Hematopoietic multipotent progenitor cell (in vitro differentiated cells): ENCODE measurements around a stretch of chr14.

- CAGE, long polyA plus RNA: no peak
Observed at GRCh38 chr14:54772949-54773996, 129.4 kb downstream of the GCH1 start.

DNA sequence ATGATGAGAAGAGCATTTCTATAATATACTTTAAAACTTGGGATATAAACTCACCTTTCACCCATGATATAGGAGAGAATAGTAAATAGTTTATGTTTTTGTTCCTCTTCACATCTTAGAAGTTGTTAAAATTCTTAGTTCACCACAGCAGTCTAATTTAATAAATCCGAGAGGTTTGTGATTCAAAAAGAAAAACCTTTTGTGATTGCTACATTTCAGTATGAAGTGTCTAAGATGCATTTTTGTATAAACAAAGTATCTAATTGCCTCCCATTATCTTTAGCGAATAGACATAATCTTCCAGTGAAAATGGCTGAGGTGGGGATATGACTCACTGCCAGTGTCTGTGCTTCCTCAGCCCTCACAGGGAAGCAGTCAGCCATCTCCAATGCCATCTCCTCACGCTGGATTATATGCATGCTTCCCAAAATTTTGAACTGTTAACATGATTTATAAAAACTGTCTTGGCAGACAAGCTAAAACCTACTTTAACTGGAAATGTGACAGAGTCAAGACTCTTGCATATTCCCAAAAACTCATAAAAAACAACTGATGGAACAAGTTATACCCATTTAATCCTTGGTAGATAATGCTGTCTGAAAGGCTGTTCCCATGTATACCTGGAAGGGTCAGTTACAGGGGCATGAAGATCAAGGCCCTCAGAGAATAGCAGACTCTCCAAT, 7.6 kb downstream of the GCH1 start:
- CAGE, long polyA plus RNA: no peak

- CAGE, long polyA plus RNA: no peak
Observed at GRCh38 chr14:54901382-54901992, 1.1 kb downstream of the GCH1 start.

DNA sequence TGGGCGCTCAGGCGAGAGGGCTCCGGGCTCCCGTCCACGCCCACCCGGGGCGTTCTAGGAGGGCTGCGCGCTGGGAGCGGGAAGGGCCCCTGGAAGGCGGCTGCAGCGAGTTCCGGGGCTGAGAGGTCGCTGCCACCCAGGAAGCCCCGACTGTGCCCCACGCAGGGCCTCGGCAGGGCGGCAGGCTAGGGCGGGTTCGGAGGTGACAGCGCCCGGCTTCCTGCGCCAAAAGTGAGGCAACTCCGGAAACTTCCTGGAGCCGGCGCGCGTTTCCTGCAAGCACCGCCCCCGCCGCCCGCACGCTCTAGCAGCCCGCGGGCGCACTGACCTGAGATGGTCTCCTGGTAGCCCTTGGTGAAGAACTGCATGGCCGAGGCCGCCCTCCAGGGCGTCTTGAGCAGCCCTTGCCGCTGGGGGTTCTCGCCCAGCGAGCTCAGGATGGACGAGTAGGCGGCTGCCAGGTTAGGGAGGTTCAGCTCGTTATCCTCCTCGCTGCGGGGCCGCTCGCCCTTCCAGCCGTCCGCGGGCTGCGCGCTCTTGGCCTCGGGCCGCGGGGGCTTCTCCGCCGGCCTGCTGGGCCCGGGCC, 540 bp downstream of the GCH1 start:
- CAGE, long polyA plus RNA: no peak

- CAGE, long polyA plus RNA: no peak
Observed at GRCh38 chr14:55054124-55054548, 2.7 kb downstream of the MAPK1IP1L start.

DNA sequence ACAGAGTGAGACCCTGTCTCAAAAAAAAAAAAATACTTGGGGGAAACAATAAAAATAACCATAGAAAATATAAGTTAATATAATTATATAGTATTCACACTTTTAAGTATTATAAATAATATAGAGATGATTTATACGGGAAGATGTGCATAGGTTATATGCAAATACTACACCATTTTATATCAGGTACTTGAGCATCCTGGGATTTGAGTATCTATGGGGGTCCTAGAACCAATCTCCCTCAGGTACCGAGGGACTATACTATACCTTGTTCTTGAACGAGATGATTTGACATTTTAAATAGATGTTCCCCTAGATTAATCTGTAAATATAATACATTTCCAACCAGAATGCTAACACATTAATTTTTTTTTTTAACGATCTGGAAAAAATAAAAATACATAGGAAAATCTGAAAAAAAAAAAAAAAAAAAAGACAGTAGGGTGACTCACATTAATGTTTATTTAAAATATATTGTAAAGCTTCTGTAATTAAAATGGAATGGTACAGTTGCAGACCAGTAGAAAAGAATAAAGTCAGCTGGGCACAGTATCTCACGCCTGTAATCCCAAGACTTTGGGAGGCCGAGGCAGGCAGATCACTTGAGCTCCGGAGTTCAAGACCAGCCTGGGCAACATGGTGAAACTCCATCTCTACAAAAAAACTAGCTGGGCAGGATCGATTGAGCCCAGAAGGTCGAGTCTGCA, 7.5 kb downstream of the MAPK1IP1L start:
- CAGE, long polyA plus RNA: no peak

GRCh38 chr14:55115347-55115740, 13.7 kb upstream of the LGALS3 start:
- CAGE, long polyA plus RNA: no peak

GRCh38 chr14:55117641-55118352, 11.3 kb upstream of the LGALS3 start:
- CAGE, long polyA plus RNA: no peak

DNA sequence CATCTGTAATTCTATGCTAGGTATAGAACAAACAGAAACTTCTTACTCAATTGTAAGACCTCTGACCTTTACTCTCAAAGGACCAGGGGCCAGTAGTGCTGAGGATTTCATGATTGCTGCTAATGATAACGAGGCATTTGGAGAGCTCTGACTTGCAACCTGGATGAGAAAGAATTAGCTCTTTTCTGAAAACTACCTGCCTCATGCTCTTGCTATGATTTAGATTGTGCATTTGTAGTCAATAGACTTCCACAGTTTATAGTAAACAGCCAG, 6.9 kb upstream of the LGALS3 start:
- CAGE, long polyA plus RNA: no peak

DNA sequence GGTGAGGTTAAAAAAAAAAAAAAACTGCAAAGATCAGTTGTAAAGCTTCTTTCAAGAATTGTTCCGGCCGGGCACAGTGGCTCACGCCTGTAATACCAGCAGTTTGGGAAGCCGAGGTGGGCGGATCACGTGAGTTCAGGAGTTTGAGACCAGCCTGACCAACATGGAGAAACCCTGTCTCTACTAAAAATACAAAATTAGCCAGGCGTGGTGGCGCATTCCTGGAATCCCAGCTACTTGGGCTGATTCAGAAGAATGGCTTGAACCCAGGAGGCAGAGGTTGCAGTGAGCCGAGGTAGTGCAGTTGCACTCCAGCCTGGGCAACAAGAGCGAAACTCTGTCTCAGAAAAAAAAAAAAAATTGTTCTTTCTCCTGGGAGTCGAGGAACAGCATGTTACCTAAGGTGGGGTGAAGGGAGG, 13.8 kb downstream of the FBXO34 start:
- CAGE, long polyA plus RNA: no peak

DNA sequence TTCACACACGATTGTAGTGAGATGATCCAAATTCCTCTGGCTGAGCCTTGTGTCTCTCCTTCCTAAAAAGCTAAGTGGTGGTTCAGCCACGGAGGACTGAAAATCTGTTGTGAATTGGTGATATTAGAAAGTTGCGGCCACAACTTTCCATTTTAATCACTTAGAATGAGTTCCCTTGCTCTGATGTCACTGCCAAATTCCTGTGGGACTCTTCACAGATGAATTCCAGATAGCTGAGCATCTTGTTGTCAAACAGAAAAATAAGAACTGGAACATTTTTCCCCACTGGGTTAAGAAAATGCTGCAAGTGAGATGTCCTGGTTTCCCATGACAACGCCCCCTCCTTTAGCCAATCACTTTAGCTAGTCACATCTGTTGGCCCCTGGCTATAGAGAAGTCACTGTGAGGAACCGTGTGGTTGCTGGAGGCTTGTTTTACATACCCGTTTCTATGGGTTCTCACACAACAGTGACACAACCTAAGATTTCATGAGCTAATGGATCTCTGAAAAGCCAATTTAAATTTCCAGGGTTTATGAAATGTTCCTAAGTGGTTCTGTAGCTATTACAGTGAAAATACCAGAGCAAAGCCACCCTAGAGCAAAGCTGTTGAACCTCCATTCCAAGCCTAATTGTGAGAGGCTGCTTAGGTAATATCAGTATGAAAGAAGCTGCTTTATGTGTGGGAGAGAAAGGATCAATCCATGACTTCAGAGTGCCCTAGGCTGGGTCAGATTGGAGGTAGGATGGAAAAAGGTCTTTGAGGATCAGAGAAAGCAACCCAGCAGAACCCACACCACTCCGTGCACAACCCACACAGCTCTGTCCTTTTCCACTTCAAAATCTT, 136.0 kb downstream of the KTN1 start:
- CAGE, long polyA plus RNA: no peak

DNA sequence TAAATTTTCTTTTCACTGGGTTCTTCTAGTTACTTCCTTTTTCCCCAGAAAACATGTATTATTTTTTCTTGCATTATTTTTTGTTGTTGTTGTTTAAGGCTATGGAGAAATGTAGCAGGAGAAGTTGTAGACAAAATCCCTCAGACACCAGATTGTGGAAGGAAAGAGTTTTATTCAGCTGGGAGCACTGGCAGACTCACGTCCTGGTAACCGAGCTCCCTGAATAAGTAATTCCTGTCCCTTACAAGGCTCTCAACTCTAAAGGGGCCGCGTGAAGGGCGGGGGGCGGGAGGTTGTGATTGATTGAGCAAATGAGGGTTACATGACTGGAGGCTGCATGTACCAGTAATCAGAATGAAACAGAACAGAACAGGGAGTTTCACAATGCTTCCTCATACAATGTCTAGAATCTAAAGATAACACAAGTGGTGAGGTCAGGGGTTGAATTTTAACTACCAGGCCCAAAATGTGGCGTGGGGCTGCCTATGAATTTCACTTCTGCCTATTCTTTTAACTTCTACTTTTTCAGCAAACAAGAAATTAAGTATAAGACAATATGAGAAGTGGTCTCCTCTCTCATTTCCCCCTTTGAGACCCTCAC, 239.5 kb downstream of the KTN1 start:
- CAGE, long polyA plus RNA: no peak

DNA sequence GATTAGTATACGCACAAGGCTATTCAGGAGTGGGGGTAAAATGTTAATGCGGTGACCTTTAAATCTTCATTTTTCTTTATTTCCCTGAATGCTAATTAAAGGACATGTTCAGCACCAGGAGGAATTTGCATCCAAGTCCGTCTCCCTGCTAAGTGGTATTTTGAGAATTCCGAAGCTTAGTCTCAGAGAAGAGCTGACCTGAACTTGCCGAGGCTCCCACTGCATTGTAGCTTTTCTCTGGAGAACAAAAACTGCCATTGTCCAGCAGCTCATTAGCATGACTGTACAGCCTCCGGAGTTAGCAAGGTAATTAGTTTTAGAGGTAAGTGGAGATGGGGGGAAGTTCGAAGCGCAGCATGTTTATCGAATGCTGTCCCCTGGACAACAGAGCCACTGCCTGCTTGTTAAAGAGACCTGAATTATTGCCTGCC, 160.3 kb upstream of the PELI2 start:
- CAGE, long polyA plus RNA: no peak

- CAGE, long polyA plus RNA: no peak
Observed at GRCh38 chr14:56134837-56135474, 16.7 kb downstream of the PELI2 start.

GRCh38 chr14:56230881-56231958, 113.0 kb downstream of the PELI2 start:
- CAGE, long polyA plus RNA: no peak

GRCh38 chr14:56240057-56240820, 122.0 kb downstream of the PELI2 start:
- CAGE, long polyA plus RNA: no peak

DNA sequence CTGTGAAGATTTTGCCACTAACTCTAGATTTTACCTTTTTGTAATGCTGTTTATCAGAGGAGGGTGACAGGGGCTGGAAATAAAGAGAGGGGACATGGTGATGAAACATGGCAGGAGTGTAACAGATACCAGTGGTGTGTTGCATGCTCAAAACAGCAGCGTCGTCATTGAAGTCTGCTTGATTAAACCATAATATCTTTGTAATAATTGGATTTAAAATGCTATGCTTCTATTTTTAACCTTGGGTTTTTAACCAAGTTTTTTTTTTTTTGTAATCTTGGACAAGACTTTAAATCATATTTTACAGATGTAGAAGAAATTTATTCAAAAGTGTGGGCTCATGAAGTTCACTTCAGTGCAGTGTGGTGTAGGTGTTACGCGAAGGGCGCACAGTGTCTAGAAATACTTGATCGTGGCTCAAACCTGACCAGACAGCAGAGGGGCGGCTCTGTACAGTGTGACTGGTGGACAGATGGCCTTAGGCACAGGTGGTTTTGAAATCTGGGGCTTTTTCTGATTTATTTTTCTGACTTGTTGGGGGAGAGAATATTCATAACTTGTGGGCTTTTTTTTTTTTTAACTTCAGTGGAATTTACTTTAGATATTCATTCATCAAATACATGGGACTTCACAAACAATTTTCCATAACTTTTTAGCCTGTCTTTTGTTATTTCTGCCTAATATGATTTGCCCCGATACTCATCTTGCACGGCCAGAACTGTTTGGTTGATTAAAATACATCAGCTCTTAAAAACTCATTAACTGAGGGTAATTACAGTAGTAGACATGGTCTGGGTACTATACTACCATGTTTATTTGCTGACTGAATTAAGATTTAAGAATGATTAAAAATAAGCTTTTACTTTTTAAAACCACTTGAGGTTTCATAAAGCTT, 179.2 kb downstream of the PELI2 start:
- CAGE, long polyA plus RNA: no peak

GRCh38 chr14:56807686-56808188, 2.5 kb downstream of the OTX2 start:
- CAGE, long polyA plus RNA: no peak

DNA sequence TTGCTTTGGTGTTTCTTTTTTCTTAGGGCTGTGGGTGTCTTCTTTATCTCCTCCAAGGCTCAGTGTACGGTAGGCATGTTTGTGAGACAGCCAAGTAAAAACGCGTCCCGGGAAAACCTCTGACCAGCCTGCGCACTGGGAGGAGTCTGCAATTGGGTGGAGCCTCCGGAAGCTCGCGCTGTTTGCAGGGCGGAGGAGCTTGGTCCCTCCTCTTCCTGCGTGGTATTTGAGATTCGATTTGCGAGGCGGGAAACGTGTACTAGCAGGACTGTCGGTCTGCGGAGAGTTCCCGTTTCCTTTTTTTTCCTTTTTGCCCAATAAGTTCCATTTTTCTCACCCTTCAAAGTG, 182.0 kb upstream of the OTX2 start:
- CAGE, long polyA plus RNA: no peak

DNA sequence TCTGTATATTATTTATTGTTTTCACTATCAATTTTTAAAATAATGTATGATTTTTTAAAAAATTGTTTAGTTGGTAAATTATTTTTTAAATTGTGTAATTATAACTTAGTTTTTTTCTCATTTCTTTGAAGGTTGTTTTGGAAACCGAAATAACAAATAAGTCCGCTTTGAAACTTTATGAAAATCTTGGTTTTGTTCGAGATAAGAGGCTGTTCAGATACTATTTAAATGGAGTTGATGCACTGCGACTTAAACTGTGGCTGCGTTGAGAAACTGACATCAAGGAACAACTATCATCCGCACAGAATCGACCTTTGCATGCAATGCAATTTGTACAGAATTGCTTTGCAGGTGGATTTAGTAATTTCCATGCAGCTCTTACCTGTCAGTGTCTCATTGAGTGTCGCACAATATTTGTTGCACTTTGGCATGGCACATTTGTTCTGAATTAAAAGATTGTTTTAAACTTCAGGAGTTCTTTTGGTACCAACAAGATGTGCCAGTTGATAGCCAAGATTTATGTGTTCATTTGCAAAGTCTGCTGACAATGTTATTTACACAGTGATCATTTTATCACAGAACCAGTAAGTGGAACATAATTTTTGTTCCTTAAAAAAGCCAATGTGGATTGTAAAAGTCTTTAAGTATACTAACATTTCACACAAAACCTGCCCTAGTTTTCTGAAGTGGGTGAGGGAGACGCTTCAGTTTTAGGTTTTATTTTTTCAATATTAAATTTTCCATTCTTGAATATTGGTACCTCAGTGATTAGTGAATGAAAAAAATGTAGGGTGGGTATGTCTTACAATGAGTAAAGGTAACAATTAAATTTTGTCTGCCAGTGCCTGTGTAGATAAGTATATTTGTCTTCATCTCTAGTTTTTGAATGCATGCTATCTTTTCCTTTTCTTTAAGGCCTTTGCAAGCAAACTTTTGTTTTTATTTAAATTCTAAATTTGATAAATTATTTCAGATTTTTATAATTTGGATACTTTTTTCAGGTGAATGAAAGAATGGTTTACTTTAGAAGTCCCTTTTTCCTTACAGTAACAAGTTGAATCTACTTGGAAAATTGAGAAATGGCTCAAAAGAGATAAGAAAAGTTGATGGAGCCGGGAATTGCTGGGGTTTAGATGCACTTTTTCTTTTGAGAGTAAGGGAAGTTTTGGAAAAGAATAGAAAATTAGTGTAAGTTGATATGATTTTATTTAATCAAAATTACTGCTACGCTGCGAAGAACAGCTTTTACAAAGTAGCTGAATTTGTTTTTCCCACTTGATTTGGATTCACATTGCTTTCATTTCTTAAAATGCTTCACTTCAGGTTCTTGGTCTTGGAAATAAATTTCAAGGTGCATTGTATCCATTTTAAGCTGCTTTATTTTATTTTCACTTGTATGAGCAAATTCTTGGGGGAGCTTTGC, 19.4 kb downstream of the NAA30 start:
- CAGE, long polyA plus RNA: no peak